T47D (cell line): ENCODE data around the gene RAB5IF.

DNA sequence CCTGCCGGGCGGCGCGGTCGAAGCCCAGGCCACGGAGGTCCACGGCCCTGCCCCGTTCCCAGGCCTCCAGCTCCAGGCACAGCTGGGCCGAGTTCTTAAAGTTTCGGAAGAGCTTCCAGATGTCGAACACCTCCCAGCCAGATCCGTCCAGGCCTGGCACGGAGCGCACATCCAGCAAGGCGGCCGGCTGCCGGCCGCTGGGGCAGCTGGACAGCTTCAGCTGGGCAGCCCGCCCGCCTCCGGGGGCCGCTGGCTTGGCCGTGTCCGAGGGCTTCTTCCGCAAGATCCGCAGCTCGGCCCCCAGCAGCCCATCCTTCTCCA lies 3.7 kb downstream of the GDF5 start:
- RRBS: 44% methylated on average over 5 of the region's 27 CpGs

GRCh38 chr20:35663415-35664381 lies 1.0 kb downstream of the CPNE1 start:
- RRBS: 1% methylated on average over 5 of the region's 23 CpGs

DNA sequence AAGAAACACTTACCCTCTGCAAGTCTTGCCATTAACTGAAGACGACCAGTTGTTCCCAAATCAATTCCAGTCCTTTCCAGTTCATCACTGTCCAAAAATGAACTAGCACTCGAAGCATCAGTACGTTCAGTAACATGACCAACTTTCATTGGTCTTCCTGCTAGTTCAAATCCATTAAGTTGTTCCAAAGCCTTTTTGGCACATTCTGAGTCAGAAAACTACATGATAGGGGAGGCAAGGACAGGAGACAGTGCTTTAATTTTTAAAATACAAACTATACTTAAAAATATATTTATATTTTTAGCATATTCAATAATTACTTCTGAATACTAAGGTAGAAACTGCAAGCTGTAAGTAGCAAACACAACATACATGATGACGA lies 15.0 kb downstream of the ROMO1 start:
- RRBS: no CpG with 5 or more reads among the region's 4 CpGs

GRCh38 chr20:35738872-35739330 lies 3.2 kb downstream of the RBM39 start:
- RRBS: no CpG with 5 or more reads among the region's 3 CpGs

- RRBS: 0% methylated on average over 1 of the region's 65 CpGs
Observed at GRCh38 chr20:36093113-36094110, 61.1 kb upstream of the EPB41L1 start.

DNA sequence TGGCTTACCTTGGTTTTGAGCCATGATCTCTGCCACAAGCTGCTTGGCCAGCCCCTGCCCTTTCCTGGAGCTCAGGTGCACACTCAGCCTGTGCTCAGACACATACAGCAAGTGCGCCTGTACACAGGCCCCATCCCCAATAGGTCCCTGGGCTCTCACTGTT lies 770 bp upstream of the EPB41L1 start:
- RRBS: no CpG with 5 or more reads among the region's 1 CpG

GRCh38 chr20:36460985-36462155 lies 79.9 kb upstream of the MYL9 start:
- RRBS: 1% methylated on average over 51 of the region's 134 CpGs

GRCh38 chr20:36491784-36492319 lies 49.5 kb upstream of the MYL9 start:
- RRBS: no CpG with 5 or more reads among the region's 5 CpGs

DNA sequence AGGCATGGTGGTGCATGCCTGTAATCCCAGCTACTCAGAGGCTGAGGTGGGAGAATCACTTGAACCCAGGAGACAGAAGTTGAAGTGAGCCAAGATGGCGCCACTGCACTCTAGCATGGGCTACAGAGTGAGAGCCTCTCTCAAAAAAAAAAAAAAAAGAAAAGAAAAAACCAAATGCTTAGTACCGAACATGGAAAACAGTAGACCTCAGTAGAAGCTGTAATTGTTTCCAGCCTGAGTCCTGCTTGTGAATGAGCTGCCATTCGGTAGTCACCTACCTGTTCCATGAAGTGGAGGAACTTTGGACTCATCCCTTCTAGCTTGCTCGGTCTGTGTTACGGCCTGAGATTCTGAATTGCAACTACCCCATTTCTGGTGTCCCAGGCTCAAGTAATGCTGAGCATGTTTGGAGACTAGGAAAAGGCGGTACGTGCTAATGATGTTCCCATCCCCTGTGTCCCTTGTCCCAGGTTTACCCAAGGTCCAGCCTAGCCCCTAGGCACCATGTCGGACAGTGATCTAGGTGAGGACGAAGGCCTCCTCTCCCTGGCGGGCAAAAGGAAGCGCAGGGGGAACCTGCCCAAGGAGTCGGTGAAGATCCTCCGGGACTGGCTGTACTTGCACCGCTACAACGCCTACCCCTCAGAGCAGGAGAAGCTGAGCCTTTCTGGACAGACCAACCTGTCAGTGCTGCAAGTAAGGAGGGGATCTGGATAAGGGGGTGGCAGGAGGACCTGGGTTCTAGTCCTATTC lies 5.0 kb downstream of the TGIF2 start:
- RRBS: no CpG with 5 or more reads among the region's 15 CpGs

GRCh38 chr20:36605344-36606447 lies at the start of gene RAB5IF:
Gene RAB5IF (plus strand): TSS chr20:36605779.
- RRBS: 2% methylated on average over 35 of the region's 107 CpGs

GRCh38 chr20:36793832-36794330 lies 20.3 kb upstream of the DSN1 start:
- RRBS: 87% methylated on average over 10 of the region's 30 CpGs

GRCh38 chr20:36887804-36888221 lies 11.9 kb downstream of the TLDC2 start:
- RRBS: no CpG with 5 or more reads among the region's 8 CpGs

DNA sequence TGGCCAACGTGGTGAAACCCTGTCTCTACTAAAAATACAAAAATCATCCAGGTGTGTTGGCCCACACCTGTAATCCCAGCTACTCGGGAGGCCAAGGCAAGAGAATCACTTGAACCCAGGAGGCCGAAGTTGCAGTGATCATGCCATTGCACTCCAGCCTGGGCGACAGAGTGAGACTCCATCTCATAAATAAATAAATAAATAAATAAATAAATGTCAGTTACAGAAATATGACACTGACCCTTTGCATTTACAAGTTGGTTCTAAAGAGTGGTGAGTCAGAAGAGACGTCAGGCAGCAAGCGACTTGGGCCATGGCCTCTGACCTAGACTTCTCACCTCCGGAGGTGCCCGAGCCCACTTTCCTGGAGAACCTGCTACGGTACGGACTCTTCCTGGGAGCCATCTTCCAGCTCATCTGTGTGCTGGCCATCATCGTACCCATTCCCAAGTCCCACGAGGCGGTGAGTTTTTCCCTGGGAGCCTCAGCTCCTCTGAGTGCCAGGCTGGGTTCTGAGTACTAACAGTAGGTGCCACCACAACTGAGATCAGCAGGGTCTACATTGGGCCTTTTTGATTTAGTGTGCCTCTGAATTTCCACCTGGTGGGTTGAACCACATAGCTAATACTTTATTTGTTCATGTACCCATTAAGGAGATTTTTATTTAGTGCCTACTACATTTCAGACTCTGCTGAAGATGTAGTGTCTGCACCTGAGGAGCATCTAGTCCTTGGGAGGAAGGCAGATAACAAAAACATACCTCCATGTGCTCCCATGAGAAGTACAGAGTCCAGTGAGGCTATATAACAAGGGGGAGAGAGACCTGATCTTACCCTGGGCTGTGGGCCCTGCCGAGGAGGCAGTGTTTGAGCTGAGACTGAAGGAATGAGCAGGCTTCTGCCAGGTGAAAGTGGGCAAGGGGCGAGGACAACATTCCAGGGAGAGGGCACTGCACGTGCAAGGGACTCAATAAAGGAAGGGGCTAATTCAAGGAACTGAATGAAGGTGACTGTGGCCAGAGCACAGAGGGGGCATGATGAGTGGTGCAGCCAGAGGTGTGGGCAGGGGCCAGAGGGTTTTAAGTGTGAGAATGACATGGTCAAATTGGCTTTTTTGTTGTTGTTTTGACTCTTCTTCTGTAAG lies 11.9 kb downstream of the MANBAL start:
- RRBS: no CpG with 5 or more reads among the region's 16 CpGs

GRCh38 chr20:37378606-37379620 lies 33.0 kb downstream of the SRC start:
- RRBS: no CpG with 5 or more reads among the region's 28 CpGs

- RRBS: no CpG with 5 or more reads among the region's 2 CpGs
Observed at GRCh38 chr20:37418418-37418617, 72.4 kb downstream of the SRC start.

GRCh38 chr20:37567549-37567890 lies 39.8 kb upstream of the BLCAP start:
- RRBS: no CpG with 5 or more reads among the region's 7 CpGs

DNA sequence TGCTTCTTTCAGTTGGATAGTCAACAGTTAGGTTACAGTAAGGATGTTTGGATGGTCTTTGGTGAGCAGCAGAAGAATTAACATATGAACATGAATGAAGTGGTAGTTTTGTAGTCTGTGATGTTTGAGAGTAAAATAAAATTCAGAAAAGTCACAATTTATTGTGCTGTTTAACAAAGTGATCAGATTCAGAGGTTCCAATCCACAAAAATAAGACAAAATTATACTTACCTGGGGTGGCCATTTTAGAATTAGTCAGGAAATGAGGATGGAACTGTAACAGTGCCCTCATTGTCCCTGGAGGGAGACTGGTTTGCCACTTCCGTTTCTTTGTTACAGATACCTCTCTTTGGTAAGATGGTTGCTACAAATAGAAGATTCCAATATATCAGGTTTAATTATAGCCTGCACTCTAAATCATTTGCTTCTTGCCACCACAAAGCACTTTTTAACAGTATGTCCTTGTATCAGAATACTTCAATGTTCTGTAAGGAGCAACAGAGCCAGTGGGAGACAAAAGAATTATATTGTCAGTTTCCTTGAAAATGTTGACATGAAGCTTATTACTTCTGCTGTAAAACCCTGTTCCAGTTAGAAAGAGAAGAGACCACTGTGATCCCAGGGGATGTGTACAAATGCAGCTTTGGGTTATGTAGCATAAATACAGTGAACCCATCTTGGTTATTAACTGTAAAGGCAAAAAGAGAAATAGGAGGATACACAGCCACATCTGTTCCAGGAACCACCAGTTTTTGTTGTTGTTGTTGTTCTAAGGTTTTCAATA lies 95.7 kb downstream of the CTNNBL1 start:
- RRBS: no CpG with 5 or more reads among the region's 1 CpG

GRCh38 chr20:37983965-37984644 lies 49.2 kb downstream of the TTI1 start:
- RRBS: no CpG with 5 or more reads among the region's 15 CpGs

DNA sequence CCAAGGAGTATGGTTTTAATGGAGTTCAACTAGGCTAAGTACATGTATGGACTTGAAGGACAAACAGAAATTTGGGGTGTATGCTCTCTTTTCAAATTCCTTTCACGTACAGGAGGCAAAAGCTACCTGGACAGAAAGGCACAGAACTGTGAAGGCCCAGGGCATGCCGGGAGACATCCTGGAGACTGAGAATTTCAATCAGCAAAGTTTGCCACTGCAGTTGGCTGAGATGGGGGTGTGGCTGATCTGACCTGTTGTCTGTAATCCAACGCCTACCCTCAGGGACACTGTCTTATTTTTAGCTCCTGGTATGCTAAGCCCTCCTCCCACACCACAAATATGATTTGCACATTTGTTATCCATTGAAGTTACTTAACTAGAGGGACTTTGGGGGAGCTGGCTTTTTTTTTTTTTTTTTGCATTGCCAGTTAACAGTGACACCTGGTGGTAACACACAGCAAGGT lies 40.5 kb downstream of the TTI1 start:
- RRBS: no CpG with 5 or more reads among the region's 3 CpGs

DNA sequence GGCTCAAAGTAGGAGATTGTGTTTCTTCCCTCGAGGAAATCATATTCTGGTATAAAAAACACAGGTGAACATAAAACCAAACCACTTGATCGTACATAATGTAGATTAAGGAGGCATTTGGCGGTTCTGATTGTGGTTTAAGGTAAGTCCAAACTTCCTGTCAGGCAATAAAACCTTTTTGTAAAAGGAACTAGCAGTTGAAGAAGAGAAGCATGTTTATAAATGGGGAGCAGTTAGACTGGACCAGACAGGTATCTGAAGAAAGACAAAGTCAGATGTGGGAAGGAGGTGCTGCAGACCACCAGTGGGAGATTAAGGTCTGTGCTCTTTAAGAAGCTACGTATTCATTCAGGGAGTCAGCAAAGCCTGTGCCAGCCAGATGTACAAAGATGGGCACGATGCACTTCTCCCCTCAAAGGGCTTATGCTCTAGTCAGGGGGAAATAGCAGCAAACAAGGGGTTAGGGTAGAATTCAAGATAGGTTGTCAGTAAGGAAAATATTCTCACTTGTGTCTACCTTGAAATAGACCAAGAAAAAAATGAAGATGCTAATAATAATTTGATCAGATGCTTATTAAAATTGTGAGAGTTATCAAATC lies 35.8 kb downstream of the RPRD1B start:
- RRBS: no CpG with 5 or more reads among the region's 5 CpGs